GM23248 (cell line): ENCODE results near the genes LRRC75A and NT5M.

GRCh38 chr17:15642519-15643208 is 23.2 kb upstream of the FBXW10B start:
- RAMPAGE, long total RNA: no peak

DNA sequence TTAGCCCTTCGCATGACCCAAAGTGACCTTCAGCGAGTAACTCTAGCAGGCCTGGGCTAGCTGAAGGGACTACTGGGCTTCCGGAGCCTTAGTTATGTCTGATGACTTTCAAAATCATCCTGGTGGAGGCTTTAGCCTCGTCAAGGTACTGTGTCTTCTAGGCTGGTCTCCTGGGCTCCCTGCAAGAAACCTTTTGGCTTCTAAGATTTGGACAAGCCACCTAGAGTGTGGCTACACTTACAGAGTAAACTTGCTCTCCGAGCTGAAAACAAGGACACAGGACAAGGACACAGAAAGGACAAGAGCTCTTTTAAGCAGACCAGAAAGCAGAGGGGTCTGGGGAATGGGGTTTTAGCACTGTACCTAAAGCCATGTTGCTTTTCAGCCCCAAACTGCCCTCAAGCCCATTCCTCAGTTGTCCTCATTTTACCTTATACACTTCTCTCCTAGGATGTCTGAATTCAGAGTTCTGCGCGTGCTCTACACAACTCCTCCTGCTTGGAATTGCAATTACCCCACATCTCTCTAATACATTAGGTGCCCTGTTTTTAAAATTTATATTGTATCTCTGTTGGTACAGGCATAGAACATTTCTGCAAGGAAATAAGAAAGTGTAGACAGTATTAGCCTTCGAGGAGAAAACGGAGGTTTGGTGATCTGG is 29.2 kb upstream of the FBXW10B start:
- RAMPAGE, long total RNA: no peak

DNA sequence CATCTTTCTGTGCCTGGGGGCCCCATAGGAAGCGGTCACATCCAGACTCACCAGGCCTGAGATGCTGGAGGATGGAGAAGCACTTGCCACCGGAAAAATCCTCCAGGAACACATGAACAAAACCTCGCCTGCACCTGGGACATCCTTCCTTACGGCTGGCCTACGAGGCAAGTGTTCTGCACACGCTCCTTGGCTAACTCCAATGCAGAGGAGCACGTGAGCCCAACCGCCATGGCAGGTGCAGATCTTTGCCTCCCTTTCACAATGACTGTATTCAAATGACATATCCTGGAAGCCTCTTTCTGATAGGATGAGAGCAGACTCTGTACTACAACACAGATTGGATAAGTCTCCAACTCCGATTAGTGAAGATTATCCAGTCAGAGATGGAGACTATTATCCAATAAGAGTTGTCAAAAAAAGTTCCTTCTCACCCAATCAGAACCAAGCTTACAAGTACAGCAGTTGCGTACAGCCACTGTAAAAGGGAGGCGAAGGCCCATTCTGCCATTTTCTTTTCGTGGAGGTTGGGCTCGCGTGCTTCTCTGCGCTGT is 85.5 kb downstream of the TBC1D26 start:
- RAMPAGE, long total RNA: no peak

DNA sequence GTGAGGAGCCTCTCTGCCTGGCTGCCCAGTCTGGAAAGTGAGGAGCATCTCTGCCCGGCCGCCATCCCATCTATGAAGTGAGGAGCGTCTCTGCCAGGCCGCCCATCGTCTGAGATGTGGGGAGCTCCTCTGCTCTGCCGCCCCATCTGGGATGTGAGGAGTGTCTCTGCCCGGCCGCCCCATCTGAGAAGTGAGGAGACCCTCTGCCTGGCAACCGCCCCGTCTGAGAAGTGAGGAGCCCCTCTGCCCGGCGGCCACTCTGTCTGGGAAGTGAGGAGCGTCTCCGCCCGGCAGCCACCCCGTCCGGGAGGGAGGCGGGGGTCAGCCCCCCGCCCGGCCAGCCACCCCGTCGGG is 77.7 kb upstream of the ADORA2B start:
- RAMPAGE, long total RNA: no peak

DNA sequence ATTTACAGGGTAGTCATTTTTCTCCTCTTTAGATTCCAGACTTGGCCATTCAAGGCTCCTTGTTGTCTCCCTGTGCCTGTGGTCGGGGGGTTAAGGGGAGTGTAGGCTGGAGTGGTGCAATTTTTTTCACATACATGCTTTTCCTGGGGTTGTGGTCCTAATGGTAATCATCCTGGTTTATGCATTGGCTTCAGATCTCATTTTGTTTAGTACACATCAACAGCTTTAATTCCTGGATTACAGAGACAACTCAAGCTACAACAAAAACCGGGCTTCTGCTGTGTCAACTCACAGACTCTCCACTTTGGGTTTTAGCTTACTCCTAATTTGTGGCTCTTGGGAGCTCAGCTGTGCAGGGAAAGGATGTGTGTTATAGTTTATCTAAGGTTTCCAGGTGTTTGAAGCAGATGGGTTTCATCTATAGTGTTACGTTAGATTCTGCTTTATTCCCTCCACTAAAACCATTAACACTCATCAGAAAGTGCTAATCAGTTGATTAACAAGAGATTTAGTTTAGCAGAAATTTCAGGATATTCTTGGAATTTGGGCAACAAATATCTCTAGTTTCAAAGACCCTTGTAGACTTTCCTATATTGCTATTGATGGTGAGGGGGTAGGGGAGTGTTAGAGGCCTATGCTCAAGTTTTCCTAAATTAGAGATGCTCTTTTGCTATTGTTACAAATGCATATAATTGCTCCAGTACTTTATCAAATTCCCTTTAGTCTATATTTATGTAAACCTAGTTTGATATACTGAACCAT is 22.5 kb downstream of the TTC19 start:
- RAMPAGE, long total RNA: no peak

GRCh38 chr17:16032145-16032969 is 32.7 kb downstream of the TTC19 start:
- RAMPAGE, long total RNA: no peak

DNA sequence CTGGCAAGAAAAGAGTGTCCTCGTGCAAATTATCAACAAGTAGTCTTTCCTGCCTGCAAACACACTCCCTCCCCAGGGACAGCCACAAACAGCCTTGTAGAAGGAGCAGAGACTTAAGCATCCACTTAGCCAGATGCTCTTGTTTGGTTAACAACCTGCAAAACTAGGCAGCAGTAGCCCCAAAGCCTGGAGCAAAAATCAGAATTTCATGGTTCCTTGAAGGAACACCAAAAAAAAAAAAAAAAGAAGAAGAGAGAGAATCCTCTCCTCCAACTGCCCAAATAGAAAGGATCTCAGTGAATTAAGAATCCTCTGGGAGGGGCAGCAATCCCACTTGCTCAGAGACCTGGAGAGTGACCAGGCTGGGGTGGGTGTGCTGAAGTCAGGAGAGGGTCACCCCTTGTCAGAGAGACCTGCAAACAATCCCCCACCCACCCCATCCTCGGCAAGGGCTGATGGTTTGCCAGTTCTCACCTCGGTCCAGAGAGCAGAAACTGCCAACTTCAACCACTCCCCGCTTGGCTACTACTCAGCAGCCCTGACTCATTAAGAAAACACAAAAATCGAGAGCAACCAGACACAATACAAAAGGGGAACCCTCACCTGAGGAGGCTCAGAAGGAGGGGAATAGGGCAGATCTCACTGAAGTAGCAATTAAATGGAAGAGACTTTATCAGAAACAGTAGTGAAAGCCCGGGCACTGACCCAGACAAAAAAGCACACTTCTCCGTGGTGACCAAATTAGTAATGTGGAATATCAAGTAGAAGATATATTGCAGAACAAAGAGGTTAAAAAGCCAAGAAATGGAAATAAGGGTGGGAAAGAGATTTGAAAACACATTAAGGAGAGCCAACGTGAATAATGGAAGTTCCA is 23.9 kb downstream of the CENPV start:
- RAMPAGE, long total RNA: no peak

GRCh38 chr17:16418847-16419897 is 3.8 kb downstream of the TRPV2 start:
- RAMPAGE, long total RNA: no peak

- RAMPAGE, long total RNA: no peak
Observed at GRCh38 chr17:16438883-16439797, 23.8 kb downstream of the TRPV2 start.

DNA sequence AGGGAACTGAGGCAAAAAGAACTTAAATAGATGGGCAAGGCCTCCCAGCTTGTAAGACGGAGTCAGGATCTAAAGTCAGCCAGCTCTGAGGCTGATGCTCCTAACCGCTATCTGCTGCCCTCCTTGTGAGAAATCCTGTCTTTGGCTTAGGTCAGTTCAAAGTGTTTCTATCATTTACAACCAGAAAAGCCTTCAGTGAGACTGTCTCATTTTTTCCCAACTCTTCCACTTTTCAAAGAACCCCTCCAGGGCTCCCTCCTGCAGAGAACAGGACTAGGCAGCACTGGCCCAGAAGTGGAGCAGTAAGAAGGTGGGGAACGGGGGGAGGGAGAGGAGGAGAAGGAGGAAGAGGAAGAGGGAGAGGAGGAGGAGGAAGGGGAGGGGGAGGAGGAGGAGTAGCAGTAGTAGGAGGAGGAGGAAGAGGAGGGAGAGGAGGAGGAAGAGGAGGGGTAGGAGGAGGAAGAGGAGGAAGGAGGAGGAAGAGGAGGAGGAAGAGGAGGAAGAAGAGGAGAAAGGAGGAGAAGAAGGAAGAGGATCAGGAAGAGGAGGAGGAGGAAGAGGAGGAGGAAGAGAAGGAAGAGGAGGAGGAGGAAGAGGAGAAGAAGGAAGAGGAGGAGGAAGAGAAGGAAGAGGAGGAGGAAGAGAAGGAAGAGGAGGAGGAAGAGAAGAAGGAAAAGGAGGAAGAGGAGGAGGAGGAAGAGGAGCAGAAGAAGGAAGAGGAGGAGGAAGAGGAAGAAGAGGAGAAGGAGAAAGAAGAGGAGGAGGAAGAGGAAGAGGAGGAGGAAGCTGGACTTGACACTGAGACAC is 36.1 kb downstream of the LRRC75A start:
- RAMPAGE, long total RNA: no peak

GRCh38 chr17:16471507-16472130 is 20.4 kb downstream of the LRRC75A start:
- RAMPAGE, long total RNA: no peak

DNA sequence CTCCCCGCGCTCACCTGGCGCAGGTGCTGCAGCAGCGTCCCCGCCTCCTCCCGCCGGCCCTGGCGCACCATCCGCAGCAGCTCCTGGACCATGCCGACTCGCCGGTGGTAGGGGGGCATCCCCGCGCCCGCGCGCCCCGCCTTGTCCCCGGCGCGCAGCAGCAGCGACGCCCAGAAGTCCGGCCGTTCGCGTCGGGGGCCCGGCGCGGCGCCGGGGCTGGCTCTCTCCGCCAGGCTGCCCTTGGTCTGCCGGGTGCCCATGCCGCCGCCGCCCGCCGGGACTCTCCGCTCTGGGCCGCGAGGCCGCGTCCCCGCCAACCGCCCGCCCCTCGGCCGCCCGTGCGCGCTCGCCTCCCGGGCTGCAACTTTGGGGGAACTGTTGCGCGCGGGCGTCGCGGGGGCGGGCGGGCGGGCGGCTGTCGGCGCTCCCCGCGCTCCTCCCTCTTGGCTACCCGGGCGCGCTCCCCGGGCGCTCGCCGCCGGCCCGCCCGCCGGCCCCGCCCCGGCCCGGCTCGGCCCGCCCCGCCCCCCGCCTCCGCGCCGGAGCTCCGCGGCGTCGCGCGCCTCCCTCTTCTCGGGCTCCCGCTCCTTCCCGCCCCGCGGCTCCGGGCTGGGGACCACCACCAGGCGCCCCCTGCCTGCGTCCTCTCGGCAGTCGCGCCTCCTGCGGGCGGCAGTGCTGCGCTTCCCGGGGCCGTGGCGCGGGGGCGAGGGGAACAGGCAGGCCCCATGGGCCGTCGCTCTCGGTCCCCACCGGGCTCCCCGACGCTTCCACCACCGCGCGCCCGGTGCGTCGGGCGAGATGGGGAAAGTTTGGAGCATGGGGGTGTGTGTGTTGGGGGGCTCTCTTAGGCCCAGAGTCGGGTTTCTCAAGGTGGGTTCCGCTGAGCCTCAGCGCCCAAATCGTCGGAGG is at the start of gene LRRC75A:
Gene LRRC75A, minus strand, starts transcription at position 463 of the 912 bp plus-strand sequence.
- RAMPAGE, long total RNA: no peak

DNA sequence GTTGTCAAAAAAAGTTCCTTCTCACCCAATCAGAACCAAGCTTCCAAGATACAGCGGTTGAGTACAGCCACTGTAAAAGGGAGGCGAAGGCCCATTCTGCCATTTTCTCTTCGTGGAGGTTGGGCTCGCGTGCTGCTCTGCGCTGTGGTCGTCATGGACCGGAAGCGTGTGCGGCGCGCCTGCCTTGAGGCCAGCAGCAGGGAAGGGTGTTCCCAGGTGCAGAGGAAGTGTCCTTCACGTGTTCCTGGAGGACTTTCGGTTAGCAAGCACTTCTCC is 78.4 kb downstream of the TNFRSF13B start:
- RAMPAGE, long total RNA: no peak

DNA sequence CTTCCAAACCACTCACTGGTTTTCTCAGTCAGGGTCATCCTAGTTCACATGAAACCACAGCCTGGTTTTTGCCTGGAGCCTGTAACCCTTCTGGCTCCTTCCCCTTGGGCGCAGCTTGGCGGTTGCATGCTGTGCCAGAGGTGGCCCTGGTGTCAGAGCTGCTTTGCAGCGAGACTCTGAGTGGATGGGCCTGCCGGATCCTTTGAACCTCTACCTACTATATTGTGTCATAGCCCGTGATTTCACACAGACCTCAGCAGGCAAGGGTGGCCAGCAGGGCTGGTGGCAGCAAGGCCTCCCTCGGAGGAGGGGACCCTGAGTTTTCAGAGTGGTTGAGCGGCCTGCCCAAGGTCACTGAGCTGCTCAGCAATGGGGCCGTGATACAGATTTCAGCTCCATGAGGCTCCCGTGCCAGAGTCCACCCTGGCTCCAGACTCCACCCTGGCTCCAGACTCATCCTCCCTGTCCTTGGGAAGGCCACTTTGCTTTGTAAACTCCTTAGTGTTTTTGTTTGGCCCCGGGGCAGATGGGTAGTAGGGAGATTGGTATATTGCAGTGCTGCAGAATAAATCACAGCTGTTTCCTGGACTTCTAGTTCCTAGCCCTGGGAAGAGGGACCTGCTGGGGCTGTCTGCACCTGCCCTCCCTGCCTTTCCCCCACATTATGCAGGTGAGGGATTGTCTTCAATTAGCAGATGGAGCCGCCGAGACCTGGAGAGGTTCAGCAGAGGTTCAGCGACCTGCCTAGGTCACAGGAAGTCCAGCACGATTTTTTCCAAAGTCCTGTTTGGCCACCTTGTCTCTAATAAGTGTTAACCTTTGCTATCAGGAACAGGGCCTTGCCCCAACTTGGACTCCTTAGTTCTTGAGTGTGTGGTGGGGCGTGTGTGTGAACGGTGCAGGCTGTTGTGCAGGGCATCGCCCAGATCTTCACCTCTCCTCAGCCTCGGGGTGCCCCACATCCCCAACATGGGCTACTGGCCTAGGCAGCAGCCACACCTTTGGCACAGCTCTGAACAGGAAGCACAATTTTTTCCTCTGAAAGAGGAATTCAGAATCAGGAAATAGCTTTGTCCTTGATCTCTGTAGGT is 9.9 kb downstream of the MPRIP start:
- RAMPAGE, long total RNA: no peak

- RAMPAGE, long total RNA: no peak
Observed at GRCh38 chr17:17078228-17078837, 36.1 kb downstream of the MPRIP start.

DNA sequence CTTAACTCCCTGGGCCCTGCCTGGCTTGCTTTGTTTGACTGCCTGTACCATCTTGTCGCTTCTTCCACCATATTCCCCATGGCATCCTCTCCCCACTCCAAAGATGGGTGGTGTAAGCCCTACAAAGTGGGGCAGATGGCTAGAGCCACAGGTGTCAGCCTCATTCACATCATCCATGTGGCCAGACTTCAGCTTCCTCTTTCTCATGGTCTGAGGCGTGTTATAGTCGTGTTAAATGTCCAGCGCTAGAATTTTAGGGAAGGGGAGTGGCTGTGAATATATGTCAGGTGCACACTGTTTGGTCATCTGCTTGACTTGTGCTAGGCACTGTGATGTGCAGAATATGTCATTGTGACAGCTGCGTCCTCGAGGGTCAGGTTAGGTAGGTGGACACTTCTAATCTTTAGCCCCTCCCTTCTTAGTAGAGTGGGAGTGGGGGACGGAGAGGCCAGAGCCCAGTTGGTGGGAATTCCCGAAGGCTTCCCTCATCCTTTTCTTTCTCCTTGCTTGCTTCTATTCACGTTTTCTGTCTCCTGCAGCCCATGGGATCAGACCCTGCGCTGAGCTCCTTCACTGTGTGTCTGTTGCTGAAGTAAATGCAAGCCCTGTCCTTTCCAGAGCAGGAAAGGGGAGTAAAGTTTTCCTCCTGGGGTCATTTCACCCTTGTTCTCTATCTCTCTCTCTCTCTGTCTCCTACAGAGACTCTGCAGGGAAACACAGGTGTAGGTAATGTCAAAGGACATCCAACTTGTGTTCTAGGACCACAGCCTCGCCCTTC is 50.0 kb downstream of the MPRIP start:
- RAMPAGE, long total RNA: no peak

DNA sequence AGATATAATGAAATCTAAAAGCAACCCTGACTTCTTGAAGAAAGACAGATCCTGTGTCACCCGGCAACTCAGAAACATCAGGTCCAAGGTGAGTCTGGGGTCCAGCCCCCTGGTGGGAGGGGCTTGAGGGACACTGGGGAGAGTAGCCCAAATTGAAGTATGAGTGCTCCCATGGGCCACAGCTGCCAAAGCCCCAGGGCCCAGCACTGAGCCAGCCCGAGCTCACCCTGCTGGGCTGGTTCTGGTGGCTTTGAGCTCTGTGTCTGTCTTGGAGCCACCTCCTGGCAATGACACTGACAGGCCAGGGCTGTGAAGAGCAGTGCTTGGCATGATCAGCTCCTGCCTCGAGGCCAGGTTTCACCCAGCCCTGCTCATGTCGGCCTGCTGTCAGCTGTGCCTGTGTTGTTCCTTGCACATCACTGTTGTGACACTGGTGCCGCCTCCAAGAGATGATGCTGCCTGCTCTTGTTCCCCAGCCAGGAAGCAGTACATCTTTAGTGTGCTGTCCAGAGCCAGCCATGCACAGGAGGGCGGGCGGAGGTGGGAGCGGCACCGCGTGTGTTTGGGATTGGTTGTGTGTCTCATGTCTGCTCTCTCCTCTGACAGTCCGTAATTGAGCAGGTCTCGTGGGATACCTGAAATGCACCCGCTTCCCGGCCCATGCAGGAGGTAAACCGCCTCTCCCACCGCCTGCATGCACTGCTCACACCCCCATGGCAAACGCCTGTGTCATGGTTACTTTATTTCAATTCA is 26.0 kb downstream of the PLD6 start:
- RAMPAGE, long total RNA: no peak

DNA sequence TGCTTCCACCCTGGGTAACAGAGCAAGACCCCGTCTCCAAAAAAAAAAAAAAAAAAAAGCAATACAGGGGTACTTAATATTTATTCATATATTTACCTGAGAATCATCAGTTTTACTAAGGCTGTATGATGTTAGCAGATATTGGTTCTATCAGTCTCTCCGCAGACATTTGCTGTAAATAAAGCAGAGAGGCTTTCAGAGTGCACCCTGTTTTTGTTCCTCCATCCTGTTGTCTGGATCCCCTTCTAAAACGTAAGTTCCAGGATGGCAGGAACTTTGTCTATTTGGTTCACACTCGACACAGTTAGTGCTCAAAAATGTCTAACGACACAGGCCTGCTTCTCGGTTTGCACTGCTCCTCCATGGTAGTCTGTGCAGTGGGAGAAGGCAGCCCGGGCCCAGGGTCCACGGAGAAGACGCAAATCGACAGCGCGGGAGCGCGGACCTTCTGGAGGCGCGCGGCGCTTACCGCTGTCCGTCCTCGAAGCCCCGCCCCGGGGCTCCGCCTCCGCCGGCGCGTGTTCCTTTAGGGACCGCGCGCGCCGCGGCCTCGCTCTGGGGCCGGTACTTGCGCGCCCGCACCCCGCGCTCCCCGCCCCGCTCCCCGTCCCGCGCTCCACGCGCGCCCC is at the start of gene NT5M:
Gene NT5M, plus strand, starts transcription at position 553 of the 629 bp plus-strand sequence.
- RAMPAGE, long total RNA: no peak

- RAMPAGE, long total RNA: no peak
Observed at GRCh38 chr17:17443002-17443678, 33.7 kb upstream of the MED9 start.

GRCh38 chr17:17480239-17481095 is 3.7 kb downstream of the MED9 start:
- RAMPAGE, long total RNA: no peak